ENCODE measurements around a stretch of chr10.

DNA sequence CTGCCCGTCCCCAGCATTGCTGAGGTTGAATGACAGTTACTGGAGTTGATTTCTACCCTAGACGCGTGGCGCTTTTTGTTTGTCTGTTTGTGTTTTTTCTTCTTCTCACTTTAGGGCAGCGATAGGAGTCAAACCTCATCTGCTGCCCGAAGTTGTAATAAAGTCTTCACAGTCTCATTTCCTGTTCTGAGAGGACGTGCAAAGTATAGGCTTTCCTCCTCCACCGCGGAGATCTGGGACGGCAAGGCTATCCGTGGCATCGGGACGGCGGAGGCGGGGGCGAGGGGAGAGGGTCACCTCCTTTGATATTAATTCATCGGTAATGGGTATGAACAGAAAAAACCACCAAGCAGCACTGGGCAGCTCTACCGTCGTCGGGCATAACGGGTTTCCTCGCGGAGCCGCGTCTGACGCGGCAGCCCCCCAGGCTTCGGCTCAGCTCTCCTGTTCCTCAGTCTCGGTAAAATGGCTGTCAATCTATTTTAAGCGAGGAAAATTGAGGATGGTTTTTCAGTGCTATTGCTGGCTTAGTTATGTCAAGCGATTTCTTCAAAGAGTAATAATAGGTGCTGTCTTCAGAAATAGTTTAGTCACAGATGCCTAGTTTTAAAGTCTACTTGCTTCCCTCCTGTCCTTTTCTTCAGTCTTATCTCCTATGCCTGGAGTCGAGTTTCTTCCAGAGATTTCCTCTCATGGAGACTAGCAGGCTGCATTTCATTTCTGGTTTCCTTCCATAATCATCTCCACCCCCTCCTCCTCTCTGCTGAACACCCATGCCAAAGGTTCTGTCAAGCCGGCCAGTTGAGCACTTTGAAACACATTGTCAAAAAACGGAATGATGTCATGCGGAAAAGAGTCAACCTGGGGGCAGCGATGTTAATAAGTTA lies 161.1 kb downstream of the LRMDA start:
- RRBS: no CpG with 5 or more reads among the region's 36 CpGs

GRCh38 chr10:76302997-76303531 lies 871.6 kb downstream of the LRMDA start:
- RRBS: no CpG with 5 or more reads among the region's 6 CpGs

- RRBS: no CpG with 5 or more reads among the region's 4 CpGs
These were observed 1004.8 kb downstream of the LRMDA start for GRCh38 chr10:76436184-76436631.

DNA sequence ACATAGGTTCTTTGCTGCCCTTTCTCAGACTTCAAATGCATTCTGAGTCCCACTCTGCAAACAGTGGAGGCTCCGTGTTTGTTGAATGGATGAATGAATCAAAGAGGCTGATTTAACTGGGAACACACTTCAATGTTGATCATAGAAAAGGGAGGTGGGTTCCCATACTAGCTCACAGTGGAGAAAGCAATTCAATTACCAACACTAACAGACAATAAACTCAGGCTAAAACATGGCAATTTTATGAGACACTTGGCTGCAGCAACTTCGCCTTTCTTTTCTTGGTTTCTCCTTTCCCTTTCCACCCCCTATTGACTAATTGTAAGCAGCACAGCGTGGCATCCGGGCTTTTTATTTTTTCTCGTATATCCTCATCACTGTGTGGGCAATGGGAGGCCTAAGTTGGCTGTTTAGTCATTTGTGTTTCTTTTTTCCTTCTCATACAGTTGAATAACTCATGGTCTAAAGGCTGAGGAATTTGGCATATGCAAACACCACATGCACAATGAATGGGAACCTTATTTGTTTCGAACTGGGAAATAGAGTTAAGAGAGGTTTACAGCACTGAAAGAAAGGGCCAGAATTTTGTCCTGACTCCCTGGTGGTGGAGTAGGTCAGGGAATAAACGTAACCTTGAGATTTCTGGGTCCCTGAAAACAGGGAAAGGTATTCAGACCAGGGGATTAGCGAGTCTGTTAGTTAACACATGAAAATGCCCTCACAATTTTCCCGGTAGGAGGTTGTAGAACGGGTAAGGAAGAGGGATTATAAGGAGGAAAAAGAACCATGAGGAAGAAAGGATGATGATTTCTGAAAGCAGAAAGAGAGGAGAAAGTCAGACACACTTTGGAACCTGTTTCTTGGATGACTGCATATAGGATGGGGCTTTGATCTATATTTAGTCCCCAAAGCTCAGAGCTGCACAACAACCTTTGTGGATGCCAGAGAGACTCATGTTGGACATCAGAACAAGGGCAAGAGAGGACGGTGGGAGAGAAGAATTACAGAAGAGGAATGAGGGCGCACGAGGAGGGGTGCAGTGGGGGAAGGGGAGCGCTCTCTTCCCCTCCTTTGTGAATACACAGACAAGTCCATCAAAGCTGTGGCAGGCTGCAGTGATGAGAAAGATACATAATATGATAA lies 858.3 kb downstream of the KCNMA1 start:
- RRBS: no CpG with 5 or more reads among the region's 14 CpGs

DNA sequence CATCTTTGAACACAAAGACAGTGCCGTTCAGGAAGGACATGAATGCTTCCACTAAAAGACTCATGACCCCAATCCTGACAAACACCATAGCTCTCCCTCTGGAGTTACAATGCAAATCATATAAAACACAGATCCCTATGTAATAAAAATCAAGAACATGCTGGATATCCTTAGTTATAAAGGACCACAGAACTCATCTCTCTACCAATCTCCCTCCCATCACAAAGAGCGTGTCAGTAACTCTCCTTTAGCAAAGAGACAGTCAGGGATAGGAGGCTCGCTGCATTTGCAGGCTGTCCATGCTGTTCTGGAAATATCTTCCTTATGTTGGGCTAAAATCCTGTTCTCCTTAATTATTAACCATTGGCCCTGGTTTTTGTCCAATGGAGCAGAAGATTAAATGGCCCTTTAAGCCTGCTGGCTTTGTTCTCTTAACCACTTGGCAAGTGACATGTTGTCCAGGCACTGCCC lies 700.7 kb downstream of the KCNMA1 start:
- RRBS: no CpG with 5 or more reads among the region's 3 CpGs

GRCh38 chr10:77246978-77247451 lies 390.6 kb downstream of the KCNMA1 start:
- RRBS: no CpG with 5 or more reads among the region's 7 CpGs

GRCh38 chr10:77410250-77410775 lies 227.3 kb downstream of the KCNMA1 start:
- RRBS: no CpG with 5 or more reads among the region's 9 CpGs

GRCh38 chr10:77417783-77418607 lies 219.6 kb downstream of the KCNMA1 start:
- RRBS: no CpG with 5 or more reads among the region's 12 CpGs

DNA sequence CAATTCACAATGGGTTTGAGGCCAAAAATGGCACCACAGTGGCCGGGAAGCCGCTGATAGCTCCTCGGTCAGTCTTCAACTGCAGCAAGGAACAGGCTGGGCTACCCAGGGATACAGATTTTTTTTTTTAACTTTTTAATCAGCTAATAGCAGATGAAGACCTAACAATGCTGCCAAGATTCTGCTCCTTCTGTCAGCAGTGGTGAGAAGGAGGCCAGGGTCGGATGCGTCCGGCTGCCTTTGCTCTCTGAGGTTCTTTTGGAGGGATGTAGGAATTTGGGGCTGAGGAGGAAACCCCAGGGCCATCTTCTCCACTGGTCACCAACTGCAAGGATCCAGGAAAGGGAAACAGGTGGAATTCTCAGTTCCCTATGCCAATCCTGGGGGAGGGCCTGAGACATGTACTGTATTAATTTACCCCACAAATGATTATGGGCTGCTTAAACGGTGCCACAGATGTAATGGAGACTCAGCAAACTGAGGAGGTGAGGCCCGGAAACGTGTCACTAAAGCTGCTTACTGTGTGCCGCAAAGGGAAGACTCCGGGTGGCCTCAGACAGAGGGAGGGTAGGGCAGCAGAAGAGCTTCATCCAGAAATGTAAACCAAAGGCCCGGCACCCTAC lies 167.7 kb downstream of the KCNMA1 start:
- RRBS: 95% methylated on average over 3 of the region's 12 CpGs

DNA sequence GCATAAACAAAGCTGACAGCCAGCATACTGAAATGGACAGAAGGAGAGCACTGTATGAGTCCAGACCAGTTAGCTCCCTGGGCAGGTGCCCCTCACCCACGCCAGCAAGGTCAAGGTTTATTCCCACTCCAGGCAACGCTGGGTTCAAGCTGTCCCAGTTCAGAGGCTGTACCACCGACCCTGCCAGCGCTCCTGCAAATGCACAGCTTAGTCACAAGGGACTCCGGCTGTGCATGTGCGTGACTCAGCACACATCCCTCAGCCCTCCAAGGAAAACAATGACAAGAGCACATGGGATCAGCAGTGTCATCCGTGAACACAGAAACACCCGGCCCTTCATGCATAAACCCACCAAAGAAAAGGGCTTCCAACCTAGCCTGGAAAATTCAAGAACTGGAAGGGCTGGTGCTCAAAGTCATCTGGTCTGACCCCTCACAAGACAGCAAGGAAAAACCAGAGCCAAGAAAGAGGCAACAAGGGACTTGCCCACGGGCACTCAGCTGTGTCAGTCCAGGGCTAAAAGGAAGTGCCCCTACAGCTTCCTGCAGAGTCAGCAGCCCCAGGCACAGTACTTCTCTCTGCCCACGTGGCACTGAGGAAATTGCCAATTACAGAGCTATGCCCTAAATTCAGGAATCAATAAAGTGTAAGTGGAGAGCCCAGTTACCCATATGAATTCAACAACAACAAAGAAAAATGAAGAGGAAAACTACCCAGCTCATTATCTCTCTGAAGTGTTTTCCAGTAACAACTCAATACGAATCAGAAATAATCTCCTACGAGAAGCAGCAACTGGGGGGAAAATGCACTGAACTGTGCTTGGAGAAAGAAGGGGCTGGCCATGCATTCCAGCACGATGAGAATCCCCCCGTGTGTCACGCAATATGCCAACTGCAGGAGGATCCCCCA lies 106.0 kb downstream of the KCNMA1 start:
- RRBS: 0% methylated on average over 4 of the region's 15 CpGs

GRCh38 chr10:77601533-77602079 lies 36.0 kb downstream of the KCNMA1 start:
- RRBS: no CpG with 5 or more reads among the region's 3 CpGs

- RRBS: no CpG with 5 or more reads among the region's 7 CpGs
These were observed 2.2 kb downstream of the KCNMA1 start for GRCh38 chr10:77635333-77635828.

DNA sequence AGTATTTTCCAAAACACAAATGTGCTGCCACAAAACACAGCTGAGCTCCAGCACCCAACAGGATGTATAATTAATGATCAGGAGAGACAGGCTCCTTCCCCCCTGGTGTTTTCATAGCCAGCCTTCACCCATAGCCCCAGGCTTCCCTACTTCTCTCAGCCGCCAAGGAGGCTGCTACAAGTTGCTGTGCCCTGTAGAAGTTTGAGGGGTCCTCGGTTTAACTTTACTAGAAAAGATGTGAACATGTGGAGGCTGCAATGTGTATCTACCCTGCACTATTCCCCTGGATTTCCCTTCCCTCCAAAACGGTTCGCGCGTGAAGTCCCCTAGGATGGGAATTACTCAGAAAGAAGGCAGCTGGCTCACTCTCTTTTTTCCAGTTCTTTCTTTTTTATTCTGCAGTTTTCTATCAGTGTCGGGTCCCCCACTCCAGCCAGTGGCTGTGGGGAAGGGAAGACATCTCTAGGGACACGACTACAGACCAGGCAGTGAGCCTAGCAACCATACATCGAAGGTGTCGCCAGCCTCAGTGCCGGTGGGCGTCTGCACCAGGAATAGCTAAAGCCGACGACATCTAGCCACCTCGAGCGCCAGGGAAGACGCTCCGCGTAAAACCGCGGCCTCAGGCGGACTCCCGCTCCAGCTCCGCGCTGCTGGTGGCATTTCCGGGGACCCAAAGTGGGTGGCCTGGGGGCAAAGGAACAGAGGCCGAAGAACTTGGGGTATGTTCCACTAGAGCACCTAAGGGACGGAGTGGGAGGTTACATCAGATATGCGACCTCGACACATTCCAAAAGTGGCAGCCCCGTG lies 1.6 kb downstream of the KCNMA1 start:
- RRBS: no CpG with 5 or more reads among the region's 31 CpGs

DNA sequence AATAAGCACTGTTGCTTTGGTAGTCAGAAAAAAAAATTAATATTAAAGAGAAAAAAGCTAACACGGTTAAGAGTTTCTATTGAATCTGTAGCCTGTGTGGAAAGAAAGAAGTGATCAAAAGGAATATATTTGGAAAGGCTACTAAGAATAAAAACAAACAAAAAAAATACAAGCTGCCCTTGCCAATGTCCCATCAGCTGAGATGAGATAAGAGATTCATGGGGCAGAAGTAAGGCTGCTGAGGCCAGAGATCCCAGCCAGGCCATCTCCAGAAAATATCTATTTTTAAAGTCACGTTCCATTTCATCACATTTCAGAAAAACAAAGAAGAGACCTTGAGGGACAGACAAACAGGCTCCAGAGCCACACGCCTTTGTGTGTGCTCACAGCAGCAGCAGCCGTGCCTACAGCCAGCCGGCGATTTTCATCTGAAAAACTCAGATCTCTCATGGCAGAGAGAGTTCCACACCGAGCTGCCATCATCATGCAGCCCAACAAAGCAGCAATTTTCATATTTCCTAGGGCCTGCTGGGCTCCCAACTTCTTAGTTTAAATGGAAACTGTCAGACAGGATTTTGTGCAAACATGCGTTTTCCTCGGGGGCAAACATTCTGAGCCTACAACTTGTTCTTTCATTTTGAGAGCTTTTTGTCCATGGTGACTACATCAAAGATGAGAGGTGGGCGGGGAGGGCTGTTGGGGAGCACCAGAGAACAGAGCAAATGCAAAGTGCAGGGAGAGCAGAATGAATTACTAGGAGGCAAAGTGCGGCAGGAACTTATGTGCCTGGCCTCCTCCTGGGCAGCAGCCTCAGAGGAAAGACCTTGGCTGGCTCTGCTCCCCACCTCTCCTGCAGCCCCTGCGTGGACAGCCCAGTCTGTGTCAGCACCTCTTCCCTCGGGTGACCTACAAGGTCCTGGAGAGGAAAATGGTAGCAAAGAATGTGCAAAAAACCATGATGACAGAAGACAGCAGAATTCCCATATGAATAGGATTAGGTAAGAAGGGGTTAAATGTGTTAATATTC lies 38.8 kb downstream of the DLG5 start:
- RRBS: no CpG with 5 or more reads among the region's 13 CpGs

GRCh38 chr10:77927410-77927869 lies 885 bp upstream of the DLG5 start:
- RRBS: no CpG with 5 or more reads among the region's 15 CpGs

GRCh38 chr10:77983669-77984370 lies 45.5 kb downstream of the POLR3A start:
- RRBS: no CpG with 5 or more reads among the region's 12 CpGs

DNA sequence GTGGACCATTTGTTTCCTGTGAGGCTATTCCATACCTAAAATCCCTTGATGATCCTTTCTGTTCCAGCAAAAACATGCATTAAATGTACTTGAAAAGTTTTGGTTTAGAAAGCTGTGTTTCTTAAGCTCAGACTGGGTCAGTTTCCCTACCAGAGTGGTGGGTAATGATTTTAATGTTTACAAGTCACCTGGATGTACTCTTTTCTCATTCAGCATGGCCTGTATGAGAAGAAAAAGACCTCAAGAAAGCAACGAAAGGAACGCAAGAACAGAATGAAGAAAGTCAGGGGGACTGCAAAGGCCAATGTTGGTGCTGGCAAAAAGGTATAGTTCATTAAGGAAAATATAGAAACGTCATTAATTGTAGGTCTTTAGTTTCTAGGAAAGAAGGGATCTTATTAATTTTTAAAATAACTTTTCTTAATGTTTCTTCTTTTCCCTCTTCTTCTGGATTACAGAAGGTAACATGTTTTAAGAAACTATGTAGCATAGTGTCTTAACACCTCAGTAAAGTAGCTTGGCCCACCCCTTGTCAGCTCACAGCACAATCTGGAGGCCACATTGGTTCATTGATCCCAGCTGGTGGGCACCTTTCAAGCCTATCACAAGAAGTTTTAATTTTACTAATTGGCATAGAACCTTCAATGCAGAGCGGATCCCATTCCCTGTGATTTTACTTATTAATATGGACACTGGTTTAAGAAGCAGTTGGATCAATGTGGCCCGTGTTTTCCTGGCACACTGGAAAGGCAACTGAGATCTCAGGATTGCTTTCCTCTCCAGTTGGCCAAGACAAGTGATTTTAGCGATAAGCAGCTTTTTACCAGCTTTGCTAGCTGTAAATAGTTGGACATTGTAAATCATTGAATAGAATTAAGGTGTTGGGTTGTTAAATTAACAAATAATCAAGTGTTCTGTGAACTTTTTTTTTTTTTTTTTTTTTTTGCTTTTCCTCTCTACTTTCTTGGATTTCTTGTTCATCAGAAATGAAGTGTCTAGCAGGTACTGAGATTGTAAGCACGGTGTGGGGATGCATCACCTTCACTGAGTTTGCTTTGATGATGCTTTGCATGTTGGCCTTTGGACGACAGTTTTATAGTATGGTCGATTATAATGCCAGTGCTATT lies 3.7 kb downstream of the RPS24 start:
- RRBS: no CpG with 5 or more reads among the region's 9 CpGs

DNA sequence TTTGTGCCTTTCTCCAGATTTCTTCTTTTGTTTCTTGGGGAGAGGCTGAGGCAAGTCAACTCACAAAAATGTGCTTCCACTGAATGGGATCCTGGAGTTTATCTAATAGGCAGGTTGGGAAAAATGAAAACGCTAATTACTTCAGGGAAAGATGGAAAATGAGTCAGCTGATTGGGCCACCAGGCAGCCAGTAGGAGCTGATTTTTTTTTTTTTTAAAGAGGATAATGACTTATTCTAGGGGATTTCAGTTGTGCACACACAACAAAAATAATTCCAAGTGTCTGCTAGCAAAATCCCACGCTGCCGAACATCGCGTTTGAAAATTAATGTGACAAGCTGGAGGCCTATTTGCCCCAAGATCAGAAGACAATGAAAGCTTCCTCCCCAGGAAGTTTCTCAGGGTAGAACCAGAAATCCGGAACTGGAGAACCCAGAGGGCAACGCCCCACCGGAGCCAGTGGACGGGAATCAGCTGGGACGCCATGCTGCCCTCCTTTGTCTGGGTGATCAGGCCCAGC lies 412.7 kb upstream of the ZMIZ1 start:
- RRBS: no CpG with 5 or more reads among the region's 10 CpGs

DNA sequence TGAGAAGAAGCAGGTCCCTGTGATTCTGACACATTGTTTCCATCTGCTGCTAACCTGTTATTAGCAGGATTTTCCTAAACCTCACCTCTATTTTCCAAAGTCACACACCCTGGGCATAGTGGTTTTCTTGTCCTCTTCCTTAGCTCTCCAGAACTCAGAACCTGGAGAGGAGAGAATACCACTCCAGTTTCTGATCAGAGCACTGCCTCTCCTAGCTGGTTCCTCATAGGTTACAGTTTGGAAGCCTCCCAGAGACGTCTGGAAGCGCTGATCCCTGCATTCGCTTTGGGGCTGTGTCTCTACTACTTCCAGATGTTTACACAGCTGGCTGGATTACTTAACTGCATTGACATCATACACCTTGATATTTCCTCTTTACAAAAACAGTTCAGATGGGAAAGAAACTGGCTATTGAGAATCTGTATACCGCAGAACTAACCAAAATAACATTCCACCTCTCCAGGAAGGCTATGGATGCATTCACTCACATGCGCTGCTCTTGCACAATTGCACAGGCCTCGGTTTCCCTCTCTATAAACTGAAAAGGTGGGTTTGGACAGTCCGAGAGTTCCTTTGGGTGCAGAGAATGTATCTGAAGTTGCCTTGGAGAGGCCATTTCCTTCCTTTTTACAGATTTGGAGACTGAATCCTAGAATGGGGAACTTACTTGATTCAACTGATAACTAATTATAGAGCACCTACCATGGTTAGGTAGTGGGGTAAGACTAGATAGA lies 327.2 kb upstream of the ZMIZ1 start:
- RRBS: no CpG with 5 or more reads among the region's 7 CpGs

GRCh38 chr10:78944790-78945379 lies 123.9 kb upstream of the ZMIZ1 start:
- RRBS: no CpG with 5 or more reads among the region's 2 CpGs

Data from choroid plexus epithelial cell (primary cell).